ENCODE results near the gene C1orf167.

DNA sequence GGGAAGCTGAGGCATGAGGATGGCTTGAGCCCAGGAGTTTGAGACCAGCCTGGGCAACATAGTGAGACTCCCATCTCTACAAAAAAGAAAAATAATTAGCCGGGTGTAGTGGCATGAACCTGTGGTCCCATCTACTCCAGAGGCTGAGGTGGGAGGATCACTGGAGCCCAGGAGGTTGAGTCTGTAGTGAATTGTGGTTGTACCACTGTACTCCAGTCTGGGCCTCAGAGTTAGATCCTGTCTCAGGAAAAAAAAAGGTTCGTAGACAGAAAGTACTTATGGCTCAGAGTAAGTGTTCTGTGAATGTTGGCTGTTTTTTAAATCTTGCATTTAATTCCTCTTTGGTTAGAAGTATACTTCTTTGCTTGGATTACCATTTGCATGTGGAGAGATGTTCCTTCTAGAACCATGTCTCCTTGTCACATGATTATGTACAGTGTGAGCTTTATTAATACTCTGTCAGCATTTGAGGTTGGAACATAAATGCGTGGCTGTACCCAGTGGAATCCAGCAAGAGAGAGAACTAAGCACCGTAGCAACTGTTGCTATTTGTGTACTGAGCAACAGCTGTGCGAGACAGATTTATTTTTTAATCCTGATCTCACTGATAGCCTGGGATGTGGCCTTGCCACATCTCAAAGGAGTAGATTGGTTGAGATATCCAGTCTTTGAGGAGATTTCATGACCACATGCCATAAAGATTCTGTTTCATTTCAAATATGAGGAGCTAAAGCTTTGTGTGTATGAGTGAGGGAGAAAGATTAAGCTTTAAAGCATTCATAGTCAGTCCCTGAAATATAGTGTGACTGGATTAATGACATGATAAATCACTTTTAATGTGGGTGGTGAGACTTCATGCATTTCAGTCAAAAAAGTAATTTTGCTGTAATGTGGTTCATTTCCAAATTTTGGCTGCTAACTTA lies 43.3 kb downstream of the KIF1B start:
- PRO-cap: no peak

DNA sequence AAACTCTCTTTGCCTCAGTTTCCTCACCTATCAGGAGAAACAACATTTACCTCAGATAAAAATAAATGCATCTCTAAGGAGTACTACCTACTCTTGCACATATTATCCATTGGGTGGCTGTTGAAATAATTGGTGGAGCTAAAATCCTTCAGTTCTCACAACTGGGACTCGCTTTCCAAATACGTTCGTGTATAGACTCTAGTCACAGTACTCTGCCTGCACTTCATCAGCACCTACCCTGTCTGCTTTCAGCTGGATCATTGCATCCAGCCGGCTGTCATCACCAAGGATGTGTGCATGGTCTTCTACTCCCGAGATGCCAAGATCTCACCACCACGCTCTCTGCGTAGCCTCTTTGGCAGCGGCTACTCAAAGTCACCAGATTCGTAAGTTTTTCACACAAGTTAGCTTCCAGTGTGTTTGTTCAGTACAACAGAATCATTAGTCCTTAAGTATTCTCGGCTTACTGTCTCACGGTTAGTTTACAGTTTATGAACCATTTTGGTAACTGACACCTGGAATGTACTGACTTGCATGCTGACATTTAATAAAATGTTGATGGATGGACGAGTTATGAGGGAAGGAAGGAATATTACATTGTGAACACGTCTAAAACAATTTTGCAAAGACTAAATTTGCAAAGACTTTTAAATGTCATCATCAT lies 37.3 kb upstream of the PGD start:
- PRO-cap: no peak

DNA sequence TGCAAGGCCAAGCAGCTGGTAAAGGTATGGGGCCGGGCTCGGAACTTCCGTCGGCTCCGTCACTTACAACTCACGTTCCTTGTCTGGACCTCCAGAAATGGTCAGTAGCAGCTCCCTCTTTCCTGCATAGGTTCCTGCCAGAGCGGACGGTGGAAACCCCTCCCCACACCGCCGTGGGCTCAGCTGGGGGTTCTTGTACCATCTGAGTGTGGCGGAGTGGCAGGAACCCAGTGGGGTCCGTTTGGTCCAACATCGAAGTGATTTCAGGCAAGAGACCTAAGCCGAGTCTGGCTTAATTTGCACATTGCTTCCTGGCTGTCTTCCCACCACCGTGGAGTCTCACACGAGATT lies 563 bp downstream of the DFFA start:
- PRO-cap: no peak

- PRO-cap: no peak
These were observed 36.0 kb downstream of the PEX14 start for GRCh38 chr1:10510496-10511354.

GRCh38 chr1:10556040-10556815 lies 81.5 kb downstream of the PEX14 start:
- PRO-cap: no peak

DNA sequence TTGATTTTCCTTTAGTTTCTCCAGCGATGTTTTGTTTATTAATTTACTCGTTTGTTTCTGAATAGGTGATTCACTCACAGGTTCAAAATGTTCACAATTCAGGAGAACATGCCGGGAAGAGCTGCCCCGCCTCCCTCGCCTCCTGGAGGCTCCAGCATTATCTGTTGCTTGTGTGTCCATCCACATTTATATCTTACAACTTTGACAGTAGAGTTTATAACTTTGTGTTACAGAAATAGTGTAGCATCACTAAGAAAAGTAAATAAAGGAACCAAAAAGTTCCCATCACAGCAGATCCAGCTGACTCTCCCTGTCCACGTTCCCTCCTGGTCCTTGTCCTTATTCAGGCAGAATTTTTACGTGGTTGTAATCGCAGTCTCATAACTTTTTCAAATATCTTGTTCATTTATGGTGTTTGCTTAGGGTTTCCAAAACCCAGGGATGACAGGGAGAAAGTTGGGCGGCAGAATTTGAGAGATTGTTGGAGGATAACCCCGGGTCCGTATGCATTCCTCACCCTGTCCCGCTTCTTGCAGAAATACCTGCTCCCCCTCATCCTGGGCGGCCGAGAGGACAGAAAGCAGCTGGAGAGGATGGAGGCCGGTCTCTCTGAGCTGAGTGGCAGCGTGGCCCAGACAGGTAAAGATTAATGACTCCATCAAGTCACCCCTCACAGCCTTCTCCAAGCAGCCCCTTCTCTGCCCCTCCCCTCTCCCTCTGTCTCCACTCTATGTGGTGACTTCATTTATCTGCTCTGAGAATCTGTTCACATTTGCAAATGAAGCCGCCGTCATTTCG lies 147.9 kb downstream of the PEX14 start:
- PRO-cap: no peak

DNA sequence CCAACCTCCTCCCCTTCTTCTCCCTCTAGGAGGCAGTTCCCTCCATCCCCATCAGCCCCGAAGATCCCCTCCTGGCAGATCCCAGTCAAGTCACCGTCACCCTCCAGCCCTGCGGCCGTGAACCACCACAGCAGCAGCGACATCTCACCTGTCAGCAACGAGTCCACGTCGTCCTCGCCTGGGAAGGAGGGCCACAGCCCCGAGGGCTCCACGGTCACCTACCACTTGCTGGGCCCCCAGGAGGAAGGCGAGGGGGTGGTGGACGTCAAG lies 154.7 kb downstream of the PEX14 start:
- PRO-cap: no peak

DNA sequence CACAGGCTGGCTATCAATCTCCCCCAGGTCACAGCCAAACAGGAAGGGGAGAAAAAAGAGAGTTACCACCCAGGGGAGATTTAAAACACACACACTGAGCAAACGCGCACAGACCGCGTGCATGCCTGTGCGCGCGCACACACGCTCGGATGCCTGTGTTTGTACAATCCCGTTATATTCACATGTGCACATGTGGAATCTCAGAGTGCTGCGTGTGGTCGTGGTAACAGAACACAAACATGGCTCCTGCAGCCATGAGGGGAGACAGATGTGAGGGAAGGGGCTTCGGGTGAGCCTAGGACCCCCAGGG lies 125.3 kb downstream of the CASZ1 start:
- PRO-cap: no peak

DNA sequence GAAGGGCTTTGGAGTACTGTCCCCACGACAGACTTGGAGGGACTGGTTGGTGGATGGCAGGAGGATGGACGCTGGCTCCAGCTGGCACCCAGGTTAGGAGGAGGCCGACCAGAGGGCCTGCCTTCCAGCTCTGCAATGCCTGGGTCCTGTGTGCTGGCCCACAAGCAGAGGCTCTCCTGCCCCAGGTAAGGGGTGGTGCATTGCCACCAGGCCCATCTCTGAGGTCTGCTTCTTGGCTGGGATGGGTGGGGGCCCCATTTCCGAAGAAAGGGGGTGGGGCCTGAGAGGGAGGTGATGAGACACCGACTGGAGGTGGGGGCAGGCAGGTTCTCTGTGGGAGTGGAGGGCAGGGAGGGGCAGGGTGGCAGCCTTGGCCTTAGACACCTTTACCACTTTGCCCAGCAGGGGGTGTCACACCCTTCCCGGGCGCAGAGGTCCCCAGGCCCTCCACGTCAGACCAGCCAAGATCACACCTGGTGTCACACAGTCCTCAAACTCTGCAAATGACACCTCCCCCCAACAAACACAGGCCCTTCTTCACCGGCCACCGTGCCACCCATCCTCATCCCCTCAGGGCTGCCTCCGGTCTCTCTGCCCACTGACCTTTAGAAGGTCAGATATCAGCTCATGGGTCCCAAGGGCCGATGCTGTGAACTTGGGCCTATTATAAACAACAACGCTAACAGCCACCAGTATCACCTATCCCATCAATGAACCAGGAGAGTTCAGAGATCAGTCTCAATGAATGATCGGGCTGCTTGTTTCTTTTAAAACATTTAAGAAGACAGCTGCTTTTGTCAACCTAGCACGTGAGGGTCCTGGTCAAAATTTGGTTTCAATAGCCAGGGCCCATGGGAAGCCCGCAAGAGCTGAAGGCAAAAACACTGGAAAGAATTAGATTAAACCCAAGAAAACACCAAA lies 104.0 kb downstream of the CASZ1 start:
- PRO-cap: no peak

- PRO-cap: no peak
These were observed 71.0 kb downstream of the CASZ1 start for GRCh38 chr1:10725572-10725760.

DNA sequence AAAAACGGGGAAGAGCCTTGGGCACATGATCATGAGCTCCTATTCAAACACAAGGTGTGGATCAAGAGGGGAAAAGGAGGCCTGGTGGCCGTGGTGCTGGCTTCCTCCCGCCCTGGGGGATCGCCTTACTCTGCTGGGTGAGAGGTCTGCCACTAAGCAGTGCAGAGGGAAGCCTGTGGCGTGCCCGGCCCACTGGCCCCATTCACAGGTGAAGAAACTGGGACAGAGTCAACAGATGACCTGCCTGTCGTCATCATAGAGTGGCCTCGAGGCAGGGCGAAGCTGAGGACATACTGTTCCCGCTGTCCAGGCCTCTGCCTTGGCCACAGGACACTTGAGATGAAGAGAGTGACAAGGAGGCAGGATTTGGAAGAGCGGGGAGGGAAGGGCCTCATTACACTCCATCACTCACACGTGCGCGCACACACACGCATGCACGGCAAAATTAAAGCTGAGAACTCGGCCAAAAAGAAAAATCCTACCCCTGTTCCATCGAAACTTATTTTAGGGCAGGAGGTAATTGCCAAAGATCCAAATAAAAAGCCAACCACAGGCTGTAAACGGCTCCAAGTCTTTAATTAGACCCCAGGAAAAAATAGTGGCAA lies 50.5 kb downstream of the CASZ1 start:
- PRO-cap: no peak

- PRO-cap: no peak
These were observed 3.2 kb downstream of the CASZ1 start for GRCh38 chr1:10793085-10793901.

- PRO-cap: no peak
These were observed 700 bp upstream of the SRM start for GRCh38 chr1:11060640-11060795.

GRCh38 chr1:11204347-11205224 lies 15.4 kb downstream of the ANGPTL7 start:
- PRO-cap: no peak

DNA sequence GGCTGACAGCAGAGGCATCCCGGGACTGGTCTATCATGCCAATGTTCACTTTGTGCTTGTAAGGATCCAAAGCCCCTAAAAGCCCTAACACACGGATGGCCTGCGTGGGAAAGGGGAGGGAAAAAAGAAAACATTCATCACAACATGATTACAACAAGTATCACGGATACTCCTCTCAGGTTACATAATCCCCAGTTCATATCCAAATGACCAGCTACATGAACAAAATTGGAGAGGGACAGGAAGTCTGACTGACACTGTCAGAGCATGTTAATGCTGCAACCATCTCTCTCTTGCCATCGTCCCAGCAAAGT lies 31.4 kb downstream of the MTOR start:
- PRO-cap: no peak

- PRO-cap: no peak
These were observed at the start of gene C1orf167 for GRCh38 chr1:11761834-11762459. Gene C1orf167 (plus strand): TSS chr1:11762193.

DNA sequence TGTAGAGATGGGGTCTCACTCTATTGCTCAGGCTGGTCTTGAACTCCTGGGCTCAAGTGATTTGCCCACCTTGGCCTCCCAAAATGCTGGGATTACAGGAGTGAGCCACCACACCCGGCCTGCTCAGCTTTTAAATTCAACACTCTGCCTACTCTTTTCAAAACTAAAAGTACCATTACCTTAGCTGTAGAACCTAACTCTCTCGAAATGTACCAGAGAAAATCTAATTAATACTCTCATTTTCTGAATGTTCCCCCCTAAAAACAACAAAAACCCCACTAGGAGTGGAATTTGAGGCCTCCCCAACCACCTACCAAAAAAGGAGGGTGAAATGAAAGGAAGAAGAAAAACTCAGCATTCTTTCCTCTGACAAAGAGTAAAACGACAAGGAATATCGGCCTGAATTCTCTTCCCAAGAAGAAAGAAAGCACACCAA lies 2.3 kb downstream of the NPPA start:
- PRO-cap: no peak

DNA sequence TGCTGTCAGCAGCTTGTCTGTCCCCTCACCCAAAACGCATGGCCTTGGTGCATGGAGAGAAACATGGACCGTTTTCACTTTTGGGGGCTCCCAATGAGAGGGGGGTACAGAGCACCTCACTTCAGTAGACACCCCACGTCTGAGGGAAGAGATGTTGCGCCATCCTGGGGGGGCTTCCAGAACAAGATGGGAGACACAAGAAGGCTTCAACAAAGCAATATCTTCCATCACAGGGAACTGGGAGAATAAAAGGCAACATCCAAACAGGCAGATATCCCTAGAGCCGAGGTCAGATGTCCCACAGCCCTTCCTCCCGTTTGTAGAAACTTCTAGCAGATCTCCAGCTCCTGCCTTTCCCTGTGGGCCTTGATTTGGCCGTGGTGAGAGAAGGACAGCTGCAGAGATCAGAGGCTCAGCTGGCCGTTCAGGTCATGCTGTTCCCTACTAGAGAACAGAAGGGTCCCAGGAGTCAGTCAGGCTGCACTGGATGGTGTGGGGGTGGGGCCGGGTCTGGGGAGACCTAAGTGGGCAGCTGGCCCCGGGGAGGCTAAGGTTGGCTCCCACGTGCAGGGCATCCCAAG lies 4.3 kb downstream of the PLOD1 start:
- PRO-cap: no peak

GRCh38 chr1:12081789-12082254 lies 18.7 kb downstream of the TNFRSF8 start:
- PRO-cap: no peak

DNA sequence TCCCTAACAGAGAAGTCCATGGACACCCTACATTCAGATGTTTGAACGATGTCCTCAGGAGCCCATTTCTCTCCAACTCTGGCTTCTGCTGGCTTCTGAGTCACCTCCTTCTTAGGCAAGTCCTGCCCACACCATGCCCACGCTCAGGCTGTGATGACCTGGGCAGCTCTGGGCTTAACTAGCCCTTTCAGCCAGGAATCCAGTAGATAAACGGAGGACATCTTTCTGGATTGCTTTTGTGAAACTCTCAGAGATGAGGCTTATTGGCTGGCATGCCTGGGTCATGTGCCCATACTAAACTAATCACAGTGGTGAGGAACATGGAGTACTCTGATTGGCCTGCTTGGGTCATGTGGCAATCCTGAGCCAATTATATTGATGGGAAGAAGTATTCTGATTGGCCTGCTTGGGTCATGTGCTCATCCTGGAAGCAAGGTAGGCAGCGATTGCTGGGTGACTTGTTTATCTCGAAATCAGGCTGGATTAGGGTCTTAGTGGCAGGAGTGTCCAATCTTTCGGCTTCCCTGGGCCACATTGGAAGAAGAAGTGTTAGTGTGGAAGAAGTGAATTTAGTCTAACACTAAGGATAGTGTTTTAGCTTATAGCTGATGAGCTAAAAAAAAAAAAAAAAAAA lies 32.8 kb downstream of the TNFRSF8 start:
- PRO-cap: no peak